ENCODE measurements around a stretch of chr18.

GRCh38 chr18:3194723-3195544, 24.8 kb downstream of the MYOM1 start:
- PRO-cap: no peak

GRCh38 chr18:3207572-3208188, 12.1 kb downstream of the MYOM1 start:
- PRO-cap: no peak

DNA sequence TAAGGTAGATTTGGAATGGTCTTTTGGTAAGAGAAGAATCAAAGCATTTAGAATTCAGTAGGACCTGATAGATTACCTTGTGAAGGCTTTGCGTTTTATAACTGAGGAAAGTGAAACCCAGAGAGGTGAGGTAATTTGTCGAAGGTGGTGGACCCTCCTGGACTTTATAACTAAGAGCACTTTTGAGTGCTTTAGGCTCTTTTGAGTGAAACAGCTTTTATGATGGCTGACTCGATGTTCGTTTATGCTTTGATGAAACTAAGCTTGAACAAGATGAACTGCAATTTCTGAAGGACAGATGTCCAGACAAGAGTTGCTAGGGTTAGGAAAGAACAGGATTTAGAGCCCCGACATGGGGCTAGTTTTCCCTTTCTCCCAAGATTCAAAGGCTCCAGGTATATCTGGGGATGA, 1.4 kb downstream of the MYL12B start:
- PRO-cap: no peak

DNA sequence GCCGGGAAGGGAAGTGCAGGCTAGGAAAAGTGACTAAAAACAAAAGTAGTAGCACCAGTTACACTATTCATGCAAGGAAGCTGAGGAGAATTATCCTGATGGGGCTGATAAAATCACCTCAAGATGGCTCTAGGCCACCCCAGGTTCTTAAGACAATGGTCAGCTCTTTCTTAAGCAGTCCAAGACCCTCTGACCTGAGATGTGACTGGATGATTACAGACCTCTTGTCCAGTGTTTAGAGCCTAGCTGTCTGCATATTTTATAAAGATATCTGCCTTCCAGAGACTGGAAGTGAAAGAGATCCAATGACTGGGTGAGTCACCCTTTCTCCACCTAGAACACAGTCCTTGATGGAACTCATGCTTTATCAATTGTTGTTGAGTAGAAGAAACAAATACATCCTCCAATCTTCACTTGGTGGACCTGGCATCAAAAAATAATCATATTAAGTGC, 3.4 kb upstream of the TGIF1 start:
- PRO-cap: no peak

DNA sequence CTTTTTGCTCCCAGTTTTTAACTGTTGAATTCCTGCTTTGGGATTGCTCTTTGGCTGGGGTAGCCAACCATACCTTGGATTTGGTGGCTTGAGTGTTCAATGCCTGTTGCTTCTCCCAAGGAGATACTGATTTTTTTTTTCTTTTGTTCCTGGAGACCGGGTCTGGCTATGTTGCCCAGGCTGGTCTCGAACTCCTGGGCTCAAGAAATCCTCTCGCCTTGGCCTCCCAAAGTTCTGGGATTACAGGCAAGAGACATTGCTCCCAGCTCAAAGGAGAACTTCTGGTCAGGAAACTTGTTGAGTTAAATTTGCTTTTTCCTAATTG, 3.0 kb downstream of the TGIF1 start:
- PRO-cap: no peak

DNA sequence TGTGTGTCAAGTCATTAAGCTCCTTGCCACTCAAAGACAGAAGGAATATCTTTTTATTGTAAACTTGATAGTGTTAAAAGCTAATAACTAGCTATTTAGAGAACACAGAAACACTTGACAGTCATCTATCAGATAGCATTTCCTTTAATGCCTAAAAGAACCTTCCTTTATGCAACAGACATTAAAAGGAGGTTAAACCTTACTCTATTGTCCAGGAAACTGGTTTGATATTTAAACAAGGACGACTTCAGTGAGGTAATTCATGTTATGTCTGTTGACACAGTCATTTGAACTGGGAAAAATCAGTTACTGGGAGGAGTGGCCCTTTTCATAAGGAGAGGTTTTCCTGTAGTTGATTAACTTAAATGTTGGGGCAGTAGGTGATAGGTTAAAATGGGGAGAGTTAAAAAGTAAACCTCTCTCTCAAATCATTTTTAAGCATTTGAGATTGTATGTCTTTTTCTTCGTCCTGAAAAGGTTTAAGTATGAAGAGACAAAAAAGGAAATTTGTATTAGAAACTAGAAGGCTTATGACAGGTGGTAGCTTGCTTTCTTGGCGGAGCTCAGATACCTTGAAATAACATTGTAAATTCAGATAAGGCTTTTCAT, 6.8 kb downstream of the TGIF1 start:
- PRO-cap: no peak

DNA sequence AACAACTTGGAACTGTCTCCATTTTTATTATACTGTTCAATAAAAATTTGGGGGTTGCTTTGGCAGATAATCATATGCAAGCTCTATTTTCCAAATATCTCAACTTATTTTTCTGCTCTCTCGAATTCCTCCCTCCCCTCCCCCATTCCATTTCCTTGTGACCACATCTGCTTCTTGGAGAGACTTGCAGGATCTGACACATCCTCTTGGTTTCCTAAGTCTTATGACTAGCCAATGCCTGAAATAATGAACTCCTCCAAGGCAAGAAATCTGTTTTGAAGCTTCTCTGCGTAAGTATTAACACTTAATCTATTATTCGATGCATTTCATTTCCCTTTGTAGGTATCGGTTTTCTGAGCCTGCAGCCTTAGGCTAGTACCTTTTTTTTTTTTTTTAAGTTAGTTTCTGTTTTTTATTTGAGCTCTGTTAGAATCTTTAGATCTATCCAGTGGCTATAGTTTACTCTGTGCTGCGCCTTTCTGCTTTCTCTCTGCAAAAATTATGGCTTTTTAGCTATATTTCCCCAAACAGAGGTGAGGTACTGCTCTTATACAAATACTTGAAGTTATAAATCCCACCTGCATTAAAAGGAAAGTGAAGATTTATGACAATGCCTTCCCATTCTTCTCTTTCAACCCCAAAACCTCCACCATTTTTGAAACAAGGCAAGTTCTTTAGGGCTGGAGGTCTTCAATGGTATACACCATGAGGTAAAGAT, 16.3 kb downstream of the TGIF1 start:
- PRO-cap: no peak

DNA sequence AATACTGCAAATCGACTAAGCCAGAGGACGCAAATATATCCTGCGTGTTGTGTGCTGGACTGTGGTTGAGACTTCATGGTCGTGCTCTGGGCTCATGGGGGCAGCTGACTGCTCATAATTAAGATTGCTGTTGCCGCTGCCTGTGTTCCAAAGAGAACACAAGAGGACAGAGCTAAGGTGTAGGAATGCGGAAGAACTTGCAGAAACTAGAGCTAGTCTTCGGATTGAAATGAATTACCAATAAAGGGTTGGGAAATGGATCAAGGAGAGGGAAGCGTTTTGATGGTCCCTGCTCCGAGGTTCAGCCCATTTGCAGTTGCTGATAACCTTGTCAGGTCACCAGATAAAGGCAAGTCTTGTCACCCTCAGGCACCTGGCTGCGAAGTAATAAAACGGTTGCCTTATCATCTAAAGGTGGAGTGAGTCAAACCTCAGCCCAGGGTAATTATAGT, 152.9 kb downstream of the TGIF1 start:
- PRO-cap: bidirectional peak, plus-strand start at position 243 of the sequence, minus-strand start at position 88 of the sequence; bidirectional peak, plus-strand start outside the sequence, minus-strand start at position 386 of the sequence

DNA sequence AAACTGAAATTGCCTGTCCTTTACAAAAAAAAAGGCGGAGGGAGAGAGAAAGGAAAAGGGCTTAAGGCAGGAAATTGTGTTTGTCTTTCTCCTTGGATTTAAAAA, 153.2 kb downstream of the TGIF1 start:
- PRO-cap: no peak

GRCh38 chr18:3608420-3608833, 158.5 kb downstream of the TGIF1 start:
- PRO-cap: no peak

GRCh38 chr18:3649012-3649858, 199.3 kb downstream of the TGIF1 start:
- PRO-cap: no peak

- PRO-cap: no peak
Measured at GRCh38 chr18:5243870-5244942, 47.1 kb upstream of the AKAIN1 start.

DNA sequence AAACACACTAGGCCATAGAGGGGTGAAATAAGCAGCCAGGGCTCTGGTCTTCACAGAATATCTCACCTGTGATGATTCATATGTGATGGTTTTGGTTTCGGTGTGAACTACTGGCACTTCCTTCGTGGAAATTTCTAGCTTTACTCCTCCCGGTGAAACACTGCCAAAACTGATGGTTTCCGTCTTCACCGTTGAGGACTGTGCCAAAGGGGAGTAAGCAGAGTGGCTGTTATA, 100.5 kb upstream of the ZBTB14 start:
- PRO-cap: no peak

DNA sequence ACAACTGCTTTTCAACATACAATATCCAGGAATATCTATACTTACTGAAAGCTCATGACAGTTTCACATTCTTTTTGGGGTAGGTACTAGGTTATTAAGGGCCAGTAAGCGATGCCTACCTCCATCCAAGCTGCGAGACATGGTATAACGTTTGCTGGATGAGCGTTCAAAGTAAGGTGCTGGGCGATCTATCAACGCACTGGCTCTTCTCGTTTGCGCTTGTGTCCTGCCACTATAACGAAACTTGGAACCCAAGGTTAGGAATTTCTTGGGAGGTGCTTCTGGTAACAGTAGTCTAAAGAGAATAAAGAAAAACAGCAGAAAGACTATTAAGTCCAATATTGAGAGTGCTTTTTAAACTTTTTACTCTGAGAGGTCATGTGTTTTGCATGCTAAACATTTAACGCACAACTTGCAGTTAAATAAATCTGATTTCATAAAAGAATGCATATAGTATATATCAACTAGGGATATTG, 120.5 kb downstream of the EPB41L3 start:
- PRO-cap: no peak

- PRO-cap: no peak
Measured at GRCh38 chr18:5456578-5457093, 87.2 kb downstream of the EPB41L3 start.

DNA sequence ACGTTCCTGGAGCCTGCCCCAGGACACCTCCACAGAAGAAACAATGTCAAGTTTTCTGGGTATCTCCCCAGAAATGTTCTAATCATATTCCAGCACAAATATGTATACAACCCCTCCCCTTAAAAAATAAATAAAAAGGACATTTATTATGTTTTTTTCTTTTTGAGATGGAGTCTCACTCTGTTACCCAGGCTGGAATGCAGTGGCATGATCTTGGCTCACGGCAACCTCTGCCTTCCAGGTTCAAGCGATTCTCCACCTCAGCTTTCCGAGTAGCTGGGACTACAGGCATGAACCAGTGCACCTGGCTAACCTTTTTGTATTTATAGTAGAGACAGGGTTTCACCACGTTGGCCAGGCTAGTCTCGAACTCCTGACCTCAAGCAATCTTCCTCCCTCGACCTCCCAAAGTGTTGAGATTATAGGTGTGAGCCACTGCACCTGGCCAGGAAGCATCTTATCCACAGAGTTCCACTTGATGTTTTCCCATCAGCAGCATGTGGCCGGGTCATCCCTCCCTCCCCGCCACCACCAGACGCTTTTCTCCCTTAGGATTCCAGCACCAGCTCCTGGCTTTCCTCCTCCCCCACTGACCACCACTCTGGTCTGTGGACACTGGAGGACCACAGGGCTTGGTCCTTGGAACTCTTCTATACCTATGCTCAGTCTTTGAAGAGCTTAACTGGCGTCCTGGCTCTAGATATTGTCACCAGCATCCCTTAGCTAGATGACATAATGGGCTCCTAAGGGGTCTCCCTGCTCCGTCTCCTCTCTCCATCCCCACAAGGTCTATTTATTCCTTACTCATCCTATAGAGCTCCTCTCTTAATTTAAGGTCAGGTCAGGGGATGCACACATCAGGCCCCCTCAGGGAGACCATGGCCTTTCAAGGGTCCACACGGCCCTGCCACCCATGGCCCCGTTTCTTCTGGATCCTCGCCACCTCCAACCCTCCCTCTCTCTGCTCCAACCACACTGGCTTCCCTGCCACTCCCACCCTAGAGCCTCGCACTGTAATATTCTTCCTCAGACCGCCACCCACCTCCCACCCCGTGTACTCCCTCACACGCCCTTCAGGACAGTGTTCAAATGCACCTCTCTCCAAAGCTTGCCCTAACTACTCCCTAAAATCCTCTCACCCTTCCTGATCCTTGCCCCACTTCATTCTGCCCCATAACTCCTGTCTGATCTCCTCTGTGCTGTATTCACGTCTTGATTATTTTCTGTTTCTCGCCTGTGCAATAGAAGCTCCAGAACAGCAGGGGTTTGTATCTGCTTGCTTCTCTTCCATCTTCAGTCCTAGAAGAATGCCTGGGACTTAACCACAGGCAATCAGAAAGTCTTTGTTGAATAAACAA, 26.0 kb downstream of the EPB41L3 start:
- PRO-cap: no peak

- PRO-cap: no peak
Measured at GRCh38 chr18:5521194-5521698, 22.6 kb downstream of the EPB41L3 start.

DNA sequence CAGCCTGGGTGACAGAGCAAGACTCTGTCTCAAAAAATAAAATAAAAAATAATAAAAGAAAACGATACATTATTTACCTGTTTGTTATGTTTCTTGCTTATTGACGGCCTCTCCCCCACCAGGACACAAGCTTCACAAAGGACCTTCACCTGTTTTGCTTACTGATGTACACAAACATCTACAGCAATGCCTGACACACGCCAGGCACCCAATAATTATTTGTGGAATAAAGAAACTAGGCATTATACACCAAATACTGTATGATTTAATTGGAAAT, 20.3 kb downstream of the L3MBTL4 start:
- PRO-cap: no peak

- PRO-cap: no peak
Measured at GRCh38 chr18:6624689-6624996, 104.9 kb upstream of the ARHGAP28 start.

GRCh38 chr18:6752482-6752847, 22.9 kb downstream of the ARHGAP28 start:
- PRO-cap: no peak

All from progenitor cell of endocrine pancreas (in vitro differentiated cells).